H7 (cell line): ENCODE measurements around a stretch of chr3.

- RAMPAGE, long total RNA: no peak
Measured at GRCh38 chr3:155112288-155113445, 32.5 kb downstream of the MME start.

DNA sequence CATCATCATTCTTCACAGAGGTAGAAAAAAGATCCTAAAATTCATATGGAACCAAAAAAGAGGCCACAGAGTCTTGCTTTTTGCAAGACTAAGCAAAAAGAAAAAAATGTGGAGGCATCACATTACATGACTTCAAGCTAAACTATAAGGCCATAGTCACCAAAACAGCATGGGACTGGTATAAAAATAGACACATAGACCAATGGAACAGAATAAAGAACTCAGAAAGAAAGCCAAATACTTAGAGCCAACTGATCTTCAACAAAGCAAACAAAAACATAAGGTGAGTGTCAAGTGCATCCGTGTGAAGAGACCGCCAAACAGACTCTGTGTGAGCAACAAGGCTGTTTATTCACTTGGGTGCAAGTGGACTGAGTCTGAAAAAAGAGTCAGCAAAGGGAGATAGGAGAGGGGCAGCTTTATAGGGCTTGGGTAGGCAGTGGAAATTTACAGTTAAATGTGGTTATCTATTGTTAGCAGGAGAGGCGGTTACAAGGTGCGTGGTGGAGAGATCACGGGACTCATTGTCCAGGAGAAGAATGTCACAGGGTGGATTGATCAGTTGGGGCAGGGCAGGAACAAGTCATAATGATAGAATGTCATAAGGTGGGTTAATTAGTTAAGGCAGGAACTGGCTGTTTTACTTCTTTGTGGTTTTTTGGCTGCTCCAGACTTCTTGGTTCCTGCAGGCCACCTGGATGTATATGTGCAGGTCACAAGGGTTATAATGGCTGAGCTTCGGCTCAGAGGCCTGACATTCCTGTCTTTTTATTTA, 10.8 kb downstream of the STRIT1 start:
- RAMPAGE, long total RNA: no peak

GRCh38 chr3:155605643-155606012, 139.2 kb downstream of the PLCH1 start:
- RAMPAGE, long total RNA: no peak

- RAMPAGE, long total RNA: no peak
Measured at GRCh38 chr3:155745562-155746711, 1.1 kb upstream of the PLCH1 start.

DNA sequence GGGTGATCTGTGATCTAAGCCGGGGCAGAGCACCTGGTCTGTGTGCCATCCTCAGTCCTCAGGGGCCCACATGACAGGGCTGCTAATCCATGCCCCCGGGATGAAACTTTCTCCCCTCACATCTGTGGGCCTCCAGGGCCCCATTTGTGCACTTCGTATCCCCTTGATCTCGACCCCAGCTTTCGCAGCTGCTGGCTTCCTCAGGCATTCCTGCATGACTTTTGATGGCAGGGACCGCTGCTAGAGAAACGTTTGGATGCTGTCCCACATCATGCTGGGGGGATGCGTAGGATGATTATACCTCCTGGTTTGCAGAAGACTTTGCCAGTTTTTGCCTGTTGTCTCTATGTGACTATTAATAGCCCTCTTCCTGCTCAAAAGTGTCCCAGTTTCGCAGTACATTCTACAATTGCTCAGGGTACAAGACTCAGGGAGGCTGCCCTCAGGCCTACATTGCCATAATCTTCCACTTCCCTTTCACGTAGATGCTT, 10.4 kb upstream of the KCNAB1 start:
- RAMPAGE, long total RNA: no peak

GRCh38 chr3:156608428-156608977, 53.6 kb upstream of the SSR3 start:
- RAMPAGE, long total RNA: no peak

DNA sequence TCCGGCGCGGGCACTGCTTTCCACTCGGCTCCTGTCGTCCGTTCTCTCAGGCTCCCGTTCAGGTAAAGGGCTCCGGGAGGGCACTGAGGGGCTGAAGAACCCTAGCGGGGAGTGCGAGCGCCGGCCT, 208 bp downstream of the TIPARP start:
- RAMPAGE, long total RNA: no peak

- RAMPAGE, long total RNA: no peak
Measured at GRCh38 chr3:156815478-156816048, 10.6 kb upstream of the LEKR1 start.

- RAMPAGE, long total RNA: no peak
Measured at GRCh38 chr3:156817725-156818046, 8.5 kb upstream of the LEKR1 start.

GRCh38 chr3:156821841-156822354, 4.3 kb upstream of the LEKR1 start:
- RAMPAGE, long total RNA: no peak

- RAMPAGE, long total RNA: no peak
Measured at GRCh38 chr3:156843362-156843885, 17.3 kb downstream of the LEKR1 start.

DNA sequence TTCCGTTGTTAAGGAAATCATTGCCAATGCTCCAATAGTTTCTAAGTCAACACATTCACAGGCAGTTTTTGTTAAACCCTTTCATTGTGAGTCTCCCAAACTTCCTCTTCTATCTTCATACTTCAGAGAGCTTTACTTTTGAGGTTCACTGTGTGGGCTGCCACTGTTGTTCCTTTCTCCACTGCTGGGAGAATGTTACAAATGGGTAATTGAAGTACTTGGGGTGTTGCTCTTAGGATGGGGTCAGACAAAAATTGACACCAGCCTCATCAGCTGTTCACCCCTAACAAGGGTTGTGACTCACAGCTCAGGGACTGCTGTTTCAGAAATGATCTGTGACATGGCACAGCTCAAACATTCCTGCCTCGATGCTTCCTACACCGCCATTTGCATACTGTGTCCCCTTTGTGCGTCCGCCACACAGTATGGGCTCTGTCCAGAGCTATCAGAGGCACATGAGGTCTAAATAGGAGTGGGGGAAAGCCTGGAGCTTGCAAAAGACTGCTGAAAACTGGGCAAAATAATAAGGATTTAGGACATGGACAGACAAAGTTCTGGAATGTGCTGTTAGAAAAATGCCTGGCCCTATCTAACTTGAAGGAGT, 44.0 kb downstream of the CCNL1 start:
- RAMPAGE, long total RNA: no peak

DNA sequence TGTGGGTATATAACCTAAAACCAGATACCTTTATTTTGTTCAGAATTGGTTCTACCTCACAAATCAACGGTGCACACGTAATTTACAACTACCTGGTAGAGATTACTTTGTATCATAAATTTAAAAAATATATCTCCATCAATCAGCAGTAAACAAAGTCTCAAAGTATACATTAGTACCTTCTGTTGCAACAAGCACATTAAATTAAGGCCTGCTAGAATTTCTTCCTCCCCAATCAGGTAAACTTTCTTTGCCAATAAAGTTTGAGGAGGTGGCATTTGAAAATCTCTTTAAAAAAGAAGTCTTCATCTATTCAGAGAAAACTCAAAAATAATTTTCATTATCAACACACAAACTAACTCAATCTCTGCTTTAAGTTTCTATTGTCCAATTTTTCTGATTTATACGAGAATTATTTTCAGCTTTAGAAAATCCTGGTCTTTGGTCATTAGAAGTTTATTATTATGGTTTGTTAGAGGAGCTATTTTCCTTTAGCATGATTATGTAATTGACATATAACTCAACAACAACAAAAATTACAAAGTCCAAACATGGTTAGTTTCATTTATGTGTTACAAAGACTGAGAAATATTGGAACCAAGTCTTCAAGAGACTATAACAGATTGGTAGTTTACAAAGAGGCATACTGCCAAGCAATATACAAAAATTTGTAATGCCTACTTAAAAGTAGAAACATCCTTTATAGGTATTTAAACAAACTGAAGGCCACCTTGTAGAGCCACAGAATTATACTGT, 4.2 kb downstream of the CCNL1 start:
- RAMPAGE, long total RNA: no peak

DNA sequence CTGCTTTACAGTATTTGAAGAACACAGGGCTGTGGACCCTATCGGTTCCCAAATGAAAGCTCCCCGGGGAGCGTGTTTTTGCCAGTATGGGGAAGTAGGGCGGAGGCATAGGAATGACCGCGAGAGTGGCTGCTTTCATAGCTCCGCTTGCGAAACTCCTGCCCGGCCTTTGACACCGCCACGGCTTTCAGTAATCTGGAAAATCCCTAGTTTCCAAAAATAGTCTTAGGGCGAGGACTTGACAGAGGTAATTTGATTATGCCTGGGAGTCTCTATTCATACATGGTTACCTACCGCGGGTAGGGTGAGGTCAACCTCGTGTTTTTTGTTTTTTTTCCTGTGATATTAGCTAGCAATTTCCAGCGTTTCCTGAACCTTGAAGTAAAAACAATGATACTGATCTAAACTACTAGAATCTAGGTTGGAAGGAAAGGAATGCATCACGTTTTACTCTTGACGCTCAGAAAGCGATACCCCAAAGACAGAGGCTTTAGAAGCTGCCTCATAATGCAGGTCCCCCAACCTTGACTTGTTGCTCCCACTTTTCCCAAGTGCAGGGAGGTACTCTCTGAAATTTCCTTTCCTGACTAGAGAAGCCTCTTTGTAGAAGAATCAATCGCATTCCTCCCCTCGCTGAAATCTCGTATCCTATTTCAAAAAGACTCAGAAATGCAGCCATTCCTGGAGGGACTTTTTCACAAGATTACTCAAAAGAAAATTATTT, 867 bp upstream of the CCNL1 start:
- RAMPAGE, long total RNA: no peak

- RAMPAGE, long total RNA: no peak
Measured at GRCh38 chr3:157533431-157534142, 30.4 kb upstream of the VEPH1 start.

DNA sequence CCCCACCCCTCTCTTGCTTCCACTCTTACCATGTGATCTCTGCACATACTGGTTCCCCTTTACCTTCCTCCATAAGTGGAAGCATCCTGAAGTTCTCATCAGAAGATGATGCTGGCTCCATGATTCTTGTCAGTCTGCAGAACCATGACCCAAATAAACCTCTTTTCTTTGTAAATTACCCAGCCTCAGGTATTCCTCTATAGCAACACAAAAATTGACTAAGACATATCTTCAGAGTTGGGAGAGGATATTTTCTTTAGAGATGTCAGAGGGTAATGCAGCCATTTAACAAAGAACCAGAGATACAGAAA, 14.3 kb downstream of the MLF1 start:
- RAMPAGE, long total RNA: no peak

DNA sequence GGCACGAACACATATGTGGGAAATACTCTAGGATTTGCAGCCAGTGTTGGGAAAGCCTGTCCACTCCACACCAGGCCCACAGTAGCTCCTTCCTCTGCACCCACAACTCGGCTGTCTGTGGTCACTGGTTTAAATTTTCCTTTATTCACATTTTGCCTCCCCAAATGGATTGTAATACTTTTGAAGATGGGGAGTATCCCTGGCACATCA, 33.3 kb upstream of the MFSD1 start:
- RAMPAGE, long total RNA: no peak

- RAMPAGE, long total RNA: no peak
Measured at GRCh38 chr3:158833767-158834923, 32.3 kb downstream of the MFSD1 start.

DNA sequence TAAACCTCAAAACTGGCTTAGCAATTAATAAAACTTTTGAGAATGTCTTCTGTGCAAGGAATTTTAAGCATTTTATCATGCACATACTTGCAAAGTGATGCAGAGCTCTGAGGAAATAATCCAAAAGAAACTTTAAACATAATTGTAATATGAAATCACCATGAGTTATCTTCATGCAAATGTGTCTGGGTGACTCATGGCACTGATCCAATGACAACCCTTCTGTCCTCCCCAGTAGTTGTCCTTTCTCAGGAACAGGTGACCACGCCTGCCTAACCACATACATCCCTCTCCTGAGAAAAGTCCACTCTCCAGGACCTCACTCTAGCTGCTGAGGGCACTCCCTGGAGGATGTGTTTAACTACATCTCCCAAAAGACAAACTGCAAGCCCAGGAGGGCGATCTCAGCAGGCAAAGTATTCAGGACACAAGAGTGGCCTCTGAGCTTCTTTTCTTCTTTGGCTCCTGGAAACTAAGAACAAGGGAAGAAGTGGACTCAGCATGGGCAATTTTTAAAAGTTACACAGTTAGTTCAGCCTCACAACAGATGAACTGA, 185.0 kb downstream of the IQCJ-SCHIP1 start:
- RAMPAGE, long total RNA: no peak

- RAMPAGE, long total RNA: no peak
Measured at GRCh38 chr3:159627801-159628056, 354.7 kb downstream of the IQCJ-SCHIP1 start.